Left lobe of liver (tissue), 1 donor: ENCODE measurements around a stretch of chr1.

GRCh38 chr1:17097093-17097588 lies 22.1 kb downstream of the PADI2 start:
- PRO-cap, result no peak

DNA sequence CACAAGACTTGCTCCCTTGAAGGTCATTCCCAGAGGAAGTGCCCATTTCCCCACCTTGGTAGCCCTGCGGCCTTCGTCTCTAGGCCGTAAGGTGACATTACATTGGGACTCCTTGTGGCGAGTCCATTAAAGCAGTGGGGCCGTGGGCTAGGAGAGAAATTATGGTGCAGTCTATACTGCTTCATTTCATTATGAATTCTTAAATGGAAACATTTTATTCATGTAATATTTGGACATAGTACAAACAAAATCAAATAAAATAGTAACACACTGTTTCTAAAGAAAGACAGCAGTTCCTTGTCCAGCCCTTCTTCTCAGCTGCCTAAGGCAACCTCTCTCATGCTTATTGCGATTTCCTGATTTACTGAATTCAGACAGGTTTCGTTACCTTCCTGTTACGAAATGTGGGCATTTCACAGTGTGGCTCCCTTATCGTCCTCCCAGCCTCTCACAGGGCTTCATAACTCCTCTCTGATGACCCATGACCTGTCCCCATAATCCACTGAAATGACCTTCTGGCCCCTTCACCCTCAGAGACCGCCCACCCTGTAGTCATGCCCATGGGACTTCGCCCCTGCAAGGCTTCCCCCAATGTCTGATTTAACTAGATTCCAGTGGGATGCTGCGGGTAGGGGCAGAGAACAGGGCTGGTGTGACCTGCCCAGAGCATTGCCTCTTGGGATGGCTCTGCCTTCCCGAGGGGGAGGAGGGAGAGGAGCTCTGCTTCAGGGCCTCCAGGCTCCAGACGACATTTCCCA lies 20.8 kb downstream of the PADI2 start:
- PRO-cap, result no peak

GRCh38 chr1:17109848-17110262 lies 9.4 kb downstream of the PADI2 start:
- PRO-cap, result no peak

- PRO-cap, result no peak
These were observed 354 bp upstream of the PADI1 start for GRCh38 chr1:17204641-17204906.

GRCh38 chr1:17355801-17356222 lies 16.2 kb upstream of the PADI6 start:
- PRO-cap, result no peak

- PRO-cap, result no peak
These were observed 19.9 kb downstream of the RCC2 start for GRCh38 chr1:17419534-17420021.

DNA sequence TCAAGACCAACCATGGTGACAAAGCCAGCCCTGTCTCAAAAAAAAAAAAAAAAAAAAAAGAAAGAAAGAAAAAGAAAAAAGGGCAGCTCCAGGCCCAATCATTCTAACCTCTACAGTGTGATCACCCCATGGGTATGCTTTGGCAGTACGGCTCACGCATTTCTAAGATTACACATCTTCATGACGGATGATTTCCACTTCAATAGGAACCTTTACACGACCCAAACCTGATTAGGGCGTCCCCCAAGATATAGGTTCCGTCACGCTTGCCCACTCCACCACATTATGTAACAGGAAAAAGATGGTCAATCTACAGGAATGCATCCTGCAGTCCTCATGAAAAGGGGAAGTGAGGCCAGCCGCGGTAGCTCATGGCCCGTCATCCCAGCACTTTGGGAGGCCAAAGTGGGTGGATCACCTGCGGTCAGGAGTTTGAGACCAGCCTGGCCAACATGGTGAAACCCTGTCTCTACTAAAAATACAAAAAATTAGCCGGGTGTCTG lies 8.0 kb downstream of the RCC2 start:
- PRO-cap, result no peak

GRCh38 chr1:17503195-17503567 lies 36.3 kb upstream of the ARHGEF10L start:
- PRO-cap, result no peak

- PRO-cap, result no peak
These were observed 13.4 kb upstream of the ARHGEF10L start for GRCh38 chr1:17525919-17526623.

DNA sequence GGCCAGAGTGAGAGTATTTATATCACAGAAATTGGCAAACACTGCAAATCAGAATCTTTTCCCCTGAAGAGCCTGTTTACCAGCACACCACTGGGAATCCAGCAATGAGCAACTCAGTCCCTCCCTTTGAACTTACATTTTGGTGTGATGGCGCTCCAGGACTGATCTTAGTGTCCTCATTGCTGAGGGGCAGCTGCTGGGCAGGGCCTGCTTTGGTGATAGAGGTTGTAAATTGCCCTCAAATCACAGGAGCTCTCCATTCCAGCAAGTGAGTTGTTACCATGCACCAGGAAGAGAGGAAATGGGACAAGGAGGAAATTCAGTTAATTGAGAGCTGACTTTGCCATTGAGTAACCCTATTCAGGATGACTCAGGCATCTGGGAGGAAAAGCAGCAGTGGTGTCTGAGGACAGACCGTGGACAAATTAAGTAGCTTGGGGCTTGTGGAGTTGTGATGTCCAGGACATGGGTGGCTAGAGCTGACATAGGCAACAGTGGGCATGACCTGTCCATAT lies 5.8 kb downstream of the ARHGEF10L start:
- PRO-cap, result no peak

DNA sequence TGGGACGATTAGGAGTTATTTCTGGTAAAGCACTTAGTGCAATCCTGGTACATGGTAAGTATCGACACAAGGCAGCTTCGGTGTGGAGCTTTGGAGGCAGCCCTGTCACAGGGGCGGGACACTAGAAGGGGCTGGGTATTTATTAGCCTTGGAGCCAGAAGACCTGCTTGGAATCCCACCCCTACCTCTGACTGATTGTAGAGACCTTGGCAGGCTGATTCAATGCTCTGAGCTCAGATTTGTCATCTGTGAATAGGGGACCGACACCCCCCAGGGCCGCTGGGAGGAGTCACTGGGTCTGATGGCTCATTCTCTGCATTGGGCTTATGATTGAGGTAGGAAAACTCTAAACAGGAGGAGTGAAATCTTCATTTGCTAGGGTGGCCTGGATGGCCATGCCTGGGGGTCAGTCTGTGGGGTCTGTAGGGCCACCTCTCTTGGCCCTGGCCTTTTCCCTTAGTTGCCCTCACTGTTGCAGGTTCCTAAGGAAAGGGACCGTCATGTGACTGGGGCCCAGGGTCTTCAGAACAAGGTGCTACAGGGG lies 19.8 kb downstream of the ARHGEF10L start:
- PRO-cap, result no peak

- PRO-cap, result bidirectional peak, plus-strand start at chr1:17565759, minus-strand start at chr1:17565609
These were observed 26.0 kb downstream of the ARHGEF10L start for GRCh38 chr1:17565258-17566194.

DNA sequence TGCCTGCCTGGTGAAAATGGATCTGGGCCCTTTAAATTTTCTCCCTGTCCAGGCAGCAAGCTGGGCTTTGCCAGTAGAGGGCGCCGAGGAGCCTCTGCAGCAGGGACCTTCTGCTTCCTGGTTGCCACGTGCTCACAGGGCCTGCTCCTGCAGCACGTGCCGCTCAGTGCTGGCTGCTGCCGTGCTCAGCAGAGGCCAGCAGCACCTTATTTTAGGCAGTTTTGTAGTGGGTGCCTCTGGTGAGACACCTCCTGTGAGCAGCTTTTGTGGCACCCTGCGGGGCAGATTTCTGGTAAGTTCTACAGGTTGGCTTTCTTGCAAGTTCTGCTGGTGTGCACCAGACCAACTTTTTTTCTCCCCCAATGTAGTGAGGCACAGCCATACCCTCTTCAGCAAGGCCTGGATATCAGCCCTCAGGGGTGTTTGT lies 4.1 kb downstream of the ACTL8 start:
- PRO-cap, result no peak

DNA sequence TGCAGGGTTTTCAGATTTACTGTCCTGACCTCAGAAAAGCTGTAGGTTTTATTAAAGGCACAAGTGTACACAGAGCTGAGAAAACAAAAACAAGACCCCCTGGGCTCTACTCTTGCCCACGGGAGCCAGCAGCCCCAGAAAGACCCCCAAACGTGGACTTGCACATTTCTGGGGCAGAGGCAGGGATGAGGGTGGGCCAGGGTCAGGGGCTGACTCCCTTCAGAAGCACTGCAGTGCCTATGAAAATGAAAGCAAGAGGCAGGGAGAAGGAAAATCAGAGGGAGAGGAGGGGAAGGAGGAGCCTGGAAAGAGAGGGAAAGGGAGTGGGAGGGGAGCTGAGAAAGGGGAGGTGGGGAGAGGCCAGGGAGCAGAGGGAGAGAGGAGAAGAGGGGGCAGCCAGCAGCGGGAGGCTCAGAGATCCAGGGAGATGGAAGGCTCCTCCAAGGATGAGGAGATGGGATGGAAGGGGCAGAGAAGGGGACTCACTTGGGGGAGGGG lies 96.4 kb upstream of the KLHDC7A start:
- PRO-cap, result unidirectional peak, plus-strand start at position 370 of the sequence

DNA sequence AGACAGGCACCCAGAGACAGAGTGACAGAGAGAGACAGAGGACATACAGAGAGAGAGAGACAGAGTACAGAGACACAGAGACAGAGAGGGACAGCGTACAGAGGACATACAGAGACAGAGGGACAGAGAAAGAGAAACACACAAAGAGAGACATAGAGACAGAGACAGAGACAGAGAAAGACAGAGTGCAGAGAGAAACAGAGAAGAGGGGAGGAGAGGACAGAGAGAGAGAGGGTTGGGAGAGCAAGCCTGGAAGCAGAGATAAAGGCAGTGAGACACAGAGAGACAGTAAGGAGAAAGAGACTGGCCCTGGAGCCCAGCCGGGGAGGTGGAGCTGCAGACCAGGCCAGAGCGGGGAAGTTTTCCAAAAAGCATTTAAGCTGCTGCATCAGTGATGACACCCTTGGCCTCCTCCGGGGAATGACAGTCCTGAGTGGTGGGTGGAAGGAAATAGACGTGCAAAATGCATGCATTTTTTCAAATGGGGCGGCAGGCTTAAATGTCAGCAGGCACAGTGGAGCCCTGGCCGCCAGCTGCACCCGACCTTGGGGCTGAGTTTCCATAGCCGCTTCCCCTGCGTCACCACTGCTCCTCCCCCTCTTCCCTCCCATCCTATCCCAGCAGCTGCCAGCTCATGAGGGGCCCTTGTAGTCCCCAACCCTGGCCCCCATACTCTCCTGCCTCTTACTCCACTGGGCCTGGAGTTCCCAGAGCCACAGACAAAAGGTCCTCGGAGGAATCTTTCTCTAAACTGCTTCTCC lies 95.4 kb upstream of the KLHDC7A start:
- PRO-cap, result no peak

GRCh38 chr1:18900098-18900753 lies 2.1 kb downstream of the ALDH4A1 start:
- PRO-cap, result bidirectional peak, plus-strand start at chr1:18900587, minus-strand start at chr1:18900342; unidirectional peak, plus-strand start at chr1:18900696

GRCh38 chr1:18918152-18918724 lies 15.9 kb upstream of the ALDH4A1 start:
- PRO-cap, result no peak

DNA sequence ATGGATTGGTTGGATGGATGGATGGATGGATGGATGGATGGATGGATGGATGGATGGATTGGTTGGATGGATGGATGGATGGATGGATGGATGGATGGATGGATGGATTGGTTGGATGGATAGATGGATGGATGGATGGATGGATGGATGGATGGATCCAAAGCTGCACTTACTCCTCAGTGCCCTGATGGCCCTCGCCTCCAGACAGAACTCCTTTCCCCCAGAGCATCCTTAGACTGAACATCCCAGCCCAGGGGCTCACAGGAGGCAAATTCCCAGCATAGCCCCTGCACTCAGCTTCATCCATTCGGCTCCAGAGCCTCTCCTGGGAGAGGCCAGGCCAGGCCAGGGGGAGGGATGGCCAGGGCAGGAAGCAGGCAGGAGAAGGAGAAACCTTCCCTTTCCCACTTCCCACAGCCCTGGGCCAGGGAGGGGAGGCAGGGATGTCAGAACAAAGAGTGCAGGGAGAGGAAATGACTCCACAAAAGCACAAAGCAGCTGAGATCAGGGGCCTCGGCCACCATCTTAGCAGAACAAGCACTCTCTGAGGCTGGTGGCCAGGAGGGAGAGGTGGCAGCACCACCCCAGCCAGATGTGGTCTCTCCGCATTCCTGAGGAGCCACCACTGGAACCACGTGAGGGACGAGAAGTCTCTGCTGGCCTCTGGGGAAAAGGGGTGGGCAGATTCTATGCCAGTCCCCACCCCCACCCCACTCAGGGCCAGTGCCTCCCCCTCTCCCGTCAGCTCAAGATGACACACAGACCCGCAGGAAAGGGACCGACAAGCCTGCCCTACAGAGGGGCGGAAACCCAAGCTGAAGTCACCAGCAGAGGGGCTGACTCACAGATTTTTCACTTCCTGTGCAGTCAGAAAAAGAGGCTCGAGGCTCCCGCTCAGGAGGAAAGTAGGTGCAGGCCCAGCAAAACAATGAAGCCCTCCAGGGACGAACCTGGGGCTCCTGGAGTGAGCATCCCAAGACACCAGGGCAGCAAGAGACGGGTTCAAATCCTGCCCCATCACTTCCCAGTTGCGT lies 24.0 kb upstream of the ALDH4A1 start:
- PRO-cap, result bidirectional peak, plus-strand start at position 870 of the sequence, minus-strand start at position 756 of the sequence

GRCh38 chr1:18949043-18949807 lies 7.3 kb downstream of the IFFO2 start:
- PRO-cap, result bidirectional peak, plus-strand start at chr1:18949272, minus-strand start at chr1:18949180; bidirectional peak, plus-strand start at chr1:18949712, minus-strand start at chr1:18949593

- PRO-cap, result no peak
These were observed 4.7 kb downstream of the IFFO2 start for GRCh38 chr1:18951317-18952612.